ENCODE measurements around a stretch of chr15.

DNA sequence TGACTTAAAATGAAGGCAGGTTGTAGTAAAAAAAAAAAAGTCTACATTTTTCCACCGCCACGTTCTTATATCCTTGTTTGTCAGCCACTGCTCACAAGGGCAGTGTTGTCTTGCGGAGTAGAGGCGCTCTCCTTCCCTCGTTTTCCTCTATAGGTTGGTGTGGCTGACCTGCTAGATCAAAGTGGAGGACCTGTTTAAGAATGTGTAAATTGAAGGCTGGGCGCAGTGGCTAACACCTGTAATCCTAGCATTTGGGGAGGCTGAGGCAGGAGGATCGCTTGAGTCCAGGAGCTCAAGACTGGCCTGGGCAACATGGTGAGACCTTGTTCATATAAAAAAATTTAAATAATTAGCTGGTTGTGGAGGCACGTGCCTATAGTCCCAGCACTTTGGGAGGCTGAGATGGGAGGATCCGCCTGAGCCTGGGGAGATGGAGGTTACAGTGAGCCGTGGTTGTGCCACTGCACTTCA, 65.8 kb downstream of the IGF1R start:
- RAMPAGE, long total RNA: no peak
- RRBS: no CpG with 5 or more reads among the region's 10 CpGs

GRCh38 chr15:98723113-98723783, 74.9 kb downstream of the IGF1R start:
- RAMPAGE, long total RNA: no peak
- RRBS: no CpG with 5 or more reads among the region's 9 CpGs

DNA sequence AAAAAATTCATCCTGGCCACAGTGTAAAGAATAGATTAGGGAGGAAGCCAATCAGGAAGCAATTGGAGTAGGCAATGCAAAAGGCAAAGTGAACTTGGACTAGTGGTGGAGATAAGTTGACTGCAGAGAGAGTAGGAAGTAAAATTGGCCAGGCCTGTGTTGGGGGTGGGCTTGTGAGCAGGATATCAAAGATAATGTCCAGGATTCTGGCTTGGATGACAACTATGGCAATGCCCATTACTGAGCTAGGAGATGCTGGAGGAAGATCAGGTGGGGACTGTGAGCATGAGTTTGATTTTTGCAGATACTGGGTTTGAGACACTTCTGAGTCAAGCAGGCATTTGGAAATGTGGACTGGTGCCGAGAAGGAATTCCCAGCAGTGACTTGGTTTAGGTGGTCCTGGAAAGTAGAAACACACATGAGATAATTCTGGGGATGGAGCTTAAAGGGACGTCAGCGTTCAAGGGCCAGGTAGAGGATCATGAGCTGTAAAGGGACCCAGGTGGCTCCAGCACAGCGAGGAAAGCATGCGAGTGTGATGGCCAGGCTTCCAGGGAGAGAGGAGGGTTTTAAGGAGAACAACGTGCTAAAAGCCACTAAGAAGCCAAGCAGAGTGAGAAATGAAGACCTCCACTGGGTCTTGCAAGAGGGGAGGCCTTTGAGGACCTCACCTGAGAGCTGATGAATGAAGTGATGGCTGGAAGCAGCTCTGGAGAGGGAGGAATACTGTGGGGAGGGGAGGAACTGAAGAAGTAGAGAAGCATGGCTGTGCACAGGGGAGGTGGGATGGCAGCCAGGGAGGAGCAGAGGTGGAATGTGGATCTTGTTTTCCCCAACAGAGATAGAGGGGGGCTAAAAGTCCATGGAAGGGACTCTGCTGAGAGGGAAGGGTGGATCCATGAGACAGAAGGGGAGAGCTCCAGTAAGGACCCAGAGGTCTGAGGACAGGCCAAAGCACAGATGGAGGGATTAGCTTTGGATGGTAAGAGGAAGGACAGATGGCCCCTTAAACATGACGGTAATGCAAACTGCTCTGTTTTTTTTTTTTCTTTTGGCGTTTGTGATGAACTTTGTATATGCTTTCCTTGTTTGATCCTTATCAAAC, 95.7 kb downstream of the IGF1R start:
- RAMPAGE, long total RNA: no peak
- RRBS: no CpG with 5 or more reads among the region's 8 CpGs

DNA sequence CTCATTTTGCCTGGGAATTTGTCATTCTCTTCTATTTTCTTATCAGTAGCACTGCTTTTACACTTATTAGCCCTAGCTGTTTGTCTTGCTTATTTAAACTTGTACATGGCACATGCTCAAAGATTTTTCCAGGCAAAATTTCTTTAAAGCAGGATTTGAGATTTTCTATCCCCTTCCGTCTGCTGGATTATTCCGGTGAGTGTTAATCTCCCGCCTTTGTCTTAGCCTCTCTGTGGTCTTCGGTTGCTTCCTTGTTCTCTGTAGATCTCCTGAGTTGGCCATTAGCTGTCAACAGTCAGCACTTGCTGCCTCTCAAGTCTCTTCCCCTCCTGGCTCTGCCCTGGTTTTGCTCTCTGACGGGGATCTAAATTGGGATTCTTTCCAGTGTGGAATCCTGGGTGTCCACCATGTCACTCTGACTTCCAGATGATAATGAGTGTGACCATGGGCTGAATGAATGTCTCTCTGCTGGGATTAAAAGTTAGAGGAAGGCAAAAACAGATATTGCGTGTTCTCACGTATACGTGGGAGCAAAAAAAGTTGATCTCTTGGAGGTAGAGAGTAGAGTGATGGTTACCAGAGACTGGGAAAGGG, 121.5 kb downstream of the IGF1R start:
- RAMPAGE, long total RNA: no peak
- RRBS: no CpG with 5 or more reads among the region's 8 CpGs

- RAMPAGE, long total RNA: no peak
- RRBS: no CpG with 5 or more reads among the region's 12 CpGs
Observed at GRCh38 chr15:98785502-98786695, 137.6 kb downstream of the IGF1R start.

DNA sequence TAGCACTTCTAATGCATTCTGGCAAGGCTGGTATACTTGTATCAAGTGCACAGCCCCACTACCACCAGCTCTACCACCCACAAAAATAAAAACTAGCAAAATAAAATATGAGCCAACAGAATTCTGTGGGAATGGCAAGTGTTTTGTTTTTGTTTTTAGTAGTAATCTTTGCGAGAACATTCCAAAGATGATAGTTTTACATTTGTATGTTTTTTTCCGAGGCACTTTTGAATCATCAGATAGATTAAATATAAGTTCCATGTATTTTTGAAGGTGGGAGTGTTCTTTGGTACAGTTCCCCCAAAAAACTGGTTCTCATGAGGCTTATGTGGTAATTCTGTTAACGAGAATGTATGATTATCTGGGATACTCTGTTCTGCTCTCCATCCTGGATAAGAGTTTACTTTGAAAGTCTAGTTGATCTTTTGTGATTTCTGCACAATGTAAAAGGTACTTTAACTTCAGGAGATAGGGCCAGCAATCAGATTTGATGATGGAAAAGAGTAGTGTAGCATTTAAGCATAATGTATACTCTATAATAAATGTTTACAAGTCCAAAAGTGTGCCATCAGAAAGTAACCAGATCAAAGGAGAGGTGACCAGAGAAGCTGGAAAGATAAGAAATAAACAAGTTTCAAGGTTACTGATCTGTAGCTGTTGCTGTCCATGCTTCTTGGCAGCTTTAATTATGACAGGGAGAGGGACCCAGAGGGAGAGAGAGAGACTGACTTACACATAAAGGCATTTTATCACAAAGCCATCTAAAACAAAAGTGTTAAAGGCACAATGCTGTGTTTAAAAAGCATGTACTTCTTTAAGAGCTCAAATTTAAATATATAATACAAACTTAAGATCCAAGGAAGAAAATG, 130.9 kb downstream of the PGPEP1L start:
- RAMPAGE, long total RNA: no peak
- RRBS: no CpG with 5 or more reads among the region's 3 CpGs

DNA sequence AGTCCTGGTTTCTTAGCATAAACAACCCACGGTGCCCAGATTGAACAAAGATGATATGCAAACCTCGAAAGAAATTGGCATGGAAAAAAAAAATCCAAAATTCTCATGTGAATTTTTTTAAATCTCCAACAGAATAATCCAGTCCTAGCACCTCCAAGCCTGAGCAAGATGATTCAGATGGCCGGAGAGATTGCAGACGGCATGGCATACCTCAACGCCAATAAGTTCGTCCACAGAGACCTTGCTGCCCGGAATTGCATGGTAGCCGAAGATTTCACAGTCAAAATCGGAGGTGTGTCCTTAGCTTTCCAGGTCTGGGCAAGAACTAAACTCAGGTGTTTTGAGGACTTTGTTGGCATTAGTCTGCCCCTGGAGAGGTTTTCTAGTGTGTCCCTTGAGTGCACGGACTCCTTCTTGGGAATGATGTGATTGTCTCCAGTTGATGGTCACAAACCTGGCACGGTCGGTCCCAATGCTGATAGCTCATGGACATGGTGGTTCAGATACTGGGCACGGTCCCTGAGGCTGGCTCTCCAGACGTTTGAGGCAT, 68.4 kb downstream of the PGPEP1L start:
- RAMPAGE, long total RNA: no peak
- RRBS: 94% methylated on average over 5 of the region's 14 CpGs

DNA sequence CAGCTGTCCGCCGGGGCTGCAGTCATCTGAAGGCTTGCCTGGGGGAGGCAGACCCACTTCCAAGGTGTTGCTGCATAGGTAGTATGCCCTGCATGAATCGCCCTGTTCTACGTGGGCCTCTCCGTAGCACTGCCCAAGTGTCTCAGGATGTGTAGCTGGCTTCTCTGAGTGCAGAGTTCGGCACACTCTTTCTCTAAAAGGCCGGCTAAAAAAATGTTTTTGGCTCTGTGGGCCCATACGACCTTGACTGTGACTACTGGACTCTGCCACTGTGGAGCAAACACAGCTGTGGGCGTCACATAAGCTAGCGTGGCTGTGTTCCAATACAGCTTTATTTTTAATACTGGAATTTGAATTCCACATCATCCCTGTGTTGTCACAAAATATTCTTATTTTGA, 56.0 kb downstream of the PGPEP1L start:
- RAMPAGE, long total RNA: no peak
- RRBS: no CpG with 5 or more reads among the region's 10 CpGs

DNA sequence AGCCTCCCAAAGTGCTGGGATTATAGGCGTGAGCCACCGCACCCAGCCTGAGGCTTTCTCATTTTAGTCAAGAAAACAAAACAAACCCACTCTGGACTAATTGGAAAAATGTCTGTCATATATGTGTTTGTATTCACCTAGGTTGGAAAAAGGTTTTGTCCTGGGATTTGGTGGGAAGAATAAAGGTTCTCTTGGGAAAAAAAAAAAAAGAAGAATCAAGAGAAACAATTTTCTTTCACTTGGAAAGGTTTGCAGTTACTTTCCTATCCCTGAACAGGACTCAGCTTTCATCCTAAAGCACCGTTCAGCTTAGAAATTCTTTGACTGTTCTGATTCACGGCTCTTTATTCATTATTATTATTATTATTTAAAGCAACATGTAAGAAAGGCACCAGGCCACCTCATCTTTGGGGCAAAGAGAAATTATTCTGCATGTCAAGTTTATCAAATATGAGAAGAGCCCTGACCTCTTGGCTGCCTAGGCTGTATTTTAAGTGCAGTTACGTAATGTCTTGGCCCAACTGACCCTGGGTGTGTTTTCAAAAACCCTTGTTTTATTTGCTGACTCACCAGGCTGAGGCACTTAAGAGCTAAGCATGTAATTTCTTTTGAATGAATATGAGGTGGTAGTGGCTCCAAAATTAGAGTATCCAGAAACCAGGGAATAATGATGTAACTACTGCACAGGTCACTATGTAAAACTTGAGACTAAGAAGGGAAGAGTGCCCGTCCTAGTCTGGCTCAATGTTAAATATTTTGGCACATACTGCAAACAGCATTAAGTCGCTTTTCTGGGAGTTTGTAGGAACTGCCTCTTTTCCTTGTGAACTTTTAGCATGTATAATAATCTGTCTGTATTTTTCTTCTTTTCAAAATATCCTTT, 24.4 kb downstream of the PGPEP1L start:
- RAMPAGE, long total RNA: no peak
- RRBS: no CpG with 5 or more reads among the region's 7 CpGs

DNA sequence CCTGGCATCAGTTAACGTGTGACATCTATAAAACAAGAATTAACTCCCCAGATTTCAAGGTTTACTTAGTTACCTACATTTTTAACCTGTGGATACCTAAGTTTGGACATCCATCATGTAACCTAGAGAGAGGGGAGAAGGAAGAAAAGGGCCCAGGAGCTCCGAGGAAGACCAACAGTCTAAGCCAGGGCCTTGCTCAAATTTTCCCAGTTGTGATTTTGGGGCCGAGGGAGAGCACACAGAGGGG, 22.8 kb downstream of the SYNM start:
- RAMPAGE, long total RNA: no peak
- RRBS: no CpG with 5 or more reads among the region's 3 CpGs

- RAMPAGE, long total RNA: no peak
- RRBS: no CpG with 5 or more reads among the region's 1 CpG
Observed at GRCh38 chr15:99180189-99180592, 69.2 kb downstream of the TTC23 start.

GRCh38 chr15:99210278-99210754, 39.1 kb downstream of the TTC23 start:
- RAMPAGE, long total RNA: no peak

DNA sequence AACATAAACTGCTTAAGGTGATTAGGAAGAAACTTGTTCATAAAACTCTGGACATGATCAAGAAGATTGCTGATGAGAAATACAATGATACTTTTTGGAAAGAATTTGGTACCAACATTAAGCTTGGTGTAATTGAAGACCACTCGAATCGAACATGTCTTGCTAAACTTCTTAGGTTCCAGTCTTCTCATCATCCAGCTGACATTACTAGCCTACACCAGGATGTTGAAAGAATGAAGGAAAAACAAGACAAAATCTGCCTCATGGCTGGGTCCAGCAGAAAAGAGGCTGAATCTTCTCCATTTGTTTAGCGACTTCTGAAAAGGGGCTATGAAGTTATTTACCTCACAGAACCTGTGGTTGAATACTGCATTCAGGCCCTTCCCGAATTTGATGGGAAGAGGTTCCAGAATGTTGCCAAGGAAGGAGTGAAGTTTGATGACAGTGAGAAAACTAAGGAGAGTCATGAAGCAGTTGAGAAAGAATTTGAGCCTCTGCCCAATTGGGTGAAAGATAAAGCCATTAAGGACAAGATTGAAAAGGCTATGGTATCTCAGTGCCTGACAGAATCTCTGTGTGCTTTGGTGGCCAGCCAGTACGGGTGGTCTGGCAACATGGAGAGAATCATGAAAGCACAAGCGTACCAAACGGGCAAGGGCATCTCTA, 7.8 kb downstream of the LRRC28 start:
- RAMPAGE, long total RNA: no peak
- RRBS: no CpG with 5 or more reads among the region's 7 CpGs

DNA sequence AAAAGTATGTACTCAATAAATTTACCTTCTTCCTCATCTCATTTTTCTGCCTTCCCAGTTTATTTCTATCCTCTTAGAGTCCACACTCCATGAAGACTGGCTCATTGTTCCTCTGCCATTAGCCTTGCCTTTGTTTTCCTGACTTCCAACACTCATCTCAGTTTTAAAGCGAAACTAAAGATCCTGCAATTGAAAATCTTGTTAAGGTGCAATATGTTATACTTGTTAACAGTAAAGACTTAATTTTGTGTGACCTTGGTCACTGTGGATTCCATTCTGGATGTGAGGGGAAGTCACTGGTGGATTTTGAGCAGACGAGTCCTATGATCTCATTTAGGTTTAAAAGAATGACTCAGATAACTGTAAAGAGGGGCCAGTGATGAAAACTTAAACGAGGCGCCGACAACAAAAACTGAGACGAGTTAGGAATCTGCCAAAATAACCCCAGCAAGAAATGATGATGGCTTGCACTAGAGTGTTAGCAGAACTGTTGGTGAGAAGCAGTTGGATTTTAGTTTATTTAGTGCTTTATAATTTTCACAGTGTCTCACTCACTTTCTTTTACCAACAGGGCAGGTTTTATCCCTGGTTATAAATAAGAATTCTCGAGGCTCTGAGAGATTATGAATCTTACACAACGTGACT, 56.4 kb downstream of the LRRC28 start:
- RAMPAGE, long total RNA: no peak
- RRBS: no CpG with 5 or more reads among the region's 8 CpGs

DNA sequence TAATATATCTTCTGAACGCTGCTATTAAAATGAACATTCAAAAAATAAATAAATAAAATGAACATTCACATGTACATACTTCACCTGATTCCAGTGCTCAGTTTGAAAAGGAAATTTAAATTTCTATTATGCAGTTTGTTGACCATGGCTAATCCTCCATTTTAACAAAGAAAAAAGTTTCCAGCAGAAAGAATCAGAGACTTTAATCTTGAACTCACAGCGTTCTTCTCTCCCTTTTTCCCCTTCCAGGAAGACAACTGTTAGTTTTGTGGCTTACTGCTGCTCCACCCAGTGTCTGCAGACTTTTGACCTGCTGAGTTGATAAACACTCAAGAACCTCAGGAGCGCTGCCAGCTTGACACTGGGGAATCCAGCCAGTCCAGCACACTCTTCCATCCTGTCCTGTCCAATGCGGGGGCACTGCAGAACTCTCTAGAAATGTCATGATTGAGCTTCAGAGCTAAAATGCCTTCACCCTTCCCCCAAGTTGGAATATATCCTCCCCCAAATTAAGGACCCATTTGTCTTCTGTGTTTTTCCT, 134.6 kb downstream of the LRRC28 start:
- RAMPAGE, long total RNA: no peak
- RRBS: no CpG with 5 or more reads among the region's 4 CpGs

GRCh38 chr15:99707322-99707902, 25.8 kb downstream of the LYSMD4 start:
- RAMPAGE, long total RNA: no peak
- RRBS: no CpG with 5 or more reads among the region's 9 CpGs

GRCh38 chr15:99711580-99712187, 21.6 kb downstream of the LYSMD4 start:
- RAMPAGE, long total RNA: no peak
- RRBS: no CpG with 5 or more reads among the region's 8 CpGs

- RAMPAGE, long total RNA: no peak
- RRBS: no CpG with 5 or more reads among the region's 4 CpGs
Observed at GRCh38 chr15:100173205-100173854, 168.4 kb downstream of the ADAMTS17 start.

DNA sequence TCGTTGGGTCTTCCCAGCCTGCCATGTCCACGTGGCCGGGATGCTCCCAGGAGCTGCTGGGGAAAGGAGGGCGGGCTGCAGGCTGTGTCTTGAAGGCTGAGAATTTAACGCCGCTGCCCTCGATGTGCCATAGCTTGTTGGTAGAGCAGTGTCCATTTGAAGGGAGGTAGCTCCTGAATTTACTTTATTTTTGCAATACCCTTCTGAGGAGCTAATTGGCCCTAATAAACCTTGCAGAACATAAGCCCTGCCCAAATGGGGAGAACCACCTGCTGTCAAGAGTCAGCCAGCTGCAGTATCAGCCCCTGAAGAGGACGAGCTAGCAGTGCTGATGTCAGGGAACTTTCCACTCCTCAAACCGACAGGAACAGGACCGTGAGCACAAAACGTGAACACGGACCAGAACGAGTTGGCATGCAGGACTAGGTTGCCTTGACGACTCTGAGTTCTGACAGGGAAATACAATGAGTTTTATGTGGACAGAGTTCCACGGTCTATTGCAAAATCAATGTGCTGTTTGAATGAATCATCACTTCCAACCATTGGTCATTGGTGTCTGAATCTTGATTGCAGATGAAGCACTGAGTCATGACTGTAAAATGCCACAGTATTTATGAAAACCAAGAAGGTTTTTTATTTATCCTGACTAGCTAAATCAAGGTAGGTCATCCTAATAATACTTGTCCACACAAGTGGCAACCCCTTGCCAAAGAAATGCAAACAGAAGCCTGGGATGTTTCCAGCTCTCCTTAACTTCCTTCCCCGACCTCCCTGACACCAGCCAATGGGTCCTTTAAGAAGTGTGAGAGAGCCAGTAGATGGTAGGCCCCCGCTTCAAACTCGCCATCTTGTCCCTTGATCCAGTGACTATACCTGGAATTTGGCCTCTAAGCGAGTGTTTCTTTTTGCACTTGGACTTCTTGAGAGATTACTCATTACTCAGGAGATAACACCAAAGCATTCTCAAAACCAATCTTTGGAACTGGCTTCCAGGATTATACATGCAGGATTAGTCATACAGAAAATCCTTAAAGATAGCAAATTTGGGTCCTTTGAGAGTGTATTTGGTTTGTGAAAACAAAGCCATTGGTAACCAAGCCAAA, 119.5 kb downstream of the ASB7 start:
- RAMPAGE, long total RNA: no peak
- RRBS: no CpG with 5 or more reads among the region's 19 CpGs

DNA sequence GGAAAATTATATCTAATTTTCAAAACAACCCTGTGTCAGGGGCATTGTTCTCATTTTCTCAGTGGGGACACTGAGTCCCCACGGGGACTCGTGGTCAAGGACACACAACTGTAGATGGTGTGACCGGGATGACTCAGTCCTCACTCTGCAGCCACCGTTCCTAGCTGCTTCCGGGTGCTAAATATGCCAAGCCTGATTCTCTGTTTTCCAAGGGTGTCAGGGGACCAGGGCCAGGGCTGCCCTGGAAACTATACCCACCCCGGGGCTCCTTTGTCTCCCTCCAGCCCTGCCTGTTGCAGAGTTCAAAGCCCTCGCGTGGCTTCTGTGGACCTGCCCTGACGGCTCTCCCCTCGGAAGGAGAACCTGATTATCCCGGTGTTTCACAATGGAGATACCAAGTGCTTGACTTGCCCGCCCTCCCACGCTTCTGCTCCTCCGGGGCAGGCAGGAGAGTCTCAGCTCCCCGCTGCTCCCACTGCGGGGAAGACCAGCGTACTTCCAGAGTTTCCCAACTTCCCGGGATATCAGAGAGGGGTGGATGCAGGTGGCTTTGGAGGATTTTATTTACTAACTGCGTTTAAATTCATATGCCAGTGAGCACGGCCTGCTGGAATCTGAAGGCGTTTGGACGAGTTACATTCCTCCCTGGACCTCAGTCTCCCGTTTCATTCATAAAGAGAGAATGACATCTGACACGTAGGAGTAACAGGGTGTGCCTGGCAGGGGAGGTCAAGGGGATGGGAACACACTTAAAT, 125.0 kb downstream of the ASB7 start:
- RAMPAGE, long total RNA: no peak
- RRBS: 72% methylated on average over 11 of the region's 24 CpGs

Data from hepatocyte (in vitro differentiated cells and primary cell).